Occipital lobe (tissue), 2 donors: ENCODE measurements around the genes RERE, CA6 and SLC2A7.

GRCh38 chr1:8393194-8393761 lies 75.4 kb downstream of the SLC45A1 start:
- RAMPAGE, long total RNA: no peak

DNA sequence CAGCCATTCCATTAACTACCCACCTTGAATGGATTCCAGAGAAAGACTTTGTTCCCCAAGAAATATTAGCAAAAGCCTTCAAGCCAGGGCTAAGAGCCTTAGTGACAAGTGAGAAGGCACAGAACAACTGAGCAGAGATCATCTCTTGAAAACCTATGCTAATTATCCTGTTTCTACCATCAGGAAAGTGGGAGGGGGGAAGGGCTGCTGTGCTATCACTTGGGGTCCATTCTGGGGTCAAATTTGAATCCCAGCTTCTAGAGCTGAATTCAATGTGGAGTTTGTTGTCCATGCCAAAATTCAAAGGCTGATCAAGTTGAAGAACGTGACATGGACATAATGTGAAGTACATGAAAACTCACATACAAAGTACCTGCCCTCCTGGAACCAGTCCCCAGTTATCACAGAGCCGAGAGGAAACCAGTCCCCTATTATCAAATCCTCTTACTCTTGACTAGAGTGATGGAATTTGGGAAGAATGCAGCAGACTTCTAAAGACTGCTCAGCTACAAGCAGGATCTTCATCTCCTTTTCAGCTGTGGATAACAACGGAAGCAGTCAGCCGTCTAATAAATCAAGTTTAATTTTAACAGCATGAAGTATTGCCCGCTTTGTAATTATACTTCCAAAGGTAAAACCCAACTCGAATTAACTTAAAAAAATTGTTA lies 78.2 kb downstream of the SLC45A1 start:
- RAMPAGE, long total RNA: no peak

GRCh38 chr1:8396664-8397541 lies 79.0 kb downstream of the SLC45A1 start:
- RAMPAGE, long total RNA: no peak

GRCh38 chr1:8411964-8412540 lies 94.1 kb downstream of the SLC45A1 start:
- RAMPAGE, long total RNA: no peak

GRCh38 chr1:8597994-8598722 lies 219.3 kb downstream of the RERE start:
- RAMPAGE, long total RNA: no peak

GRCh38 chr1:8629025-8630082 lies 188.1 kb downstream of the RERE start:
- RAMPAGE, long total RNA: no peak

- RAMPAGE, long total RNA: no peak
Observed at GRCh38 chr1:8652429-8653118, 164.9 kb downstream of the RERE start.

- RAMPAGE, long total RNA: no peak
Observed at GRCh38 chr1:8817560-8817824, at the start of gene RERE. Gene RERE, minus strand, starts transcription at chr1:8817640.

GRCh38 chr1:8829353-8829848 lies 12.0 kb upstream of the RERE start:
- RAMPAGE, long total RNA: no peak

DNA sequence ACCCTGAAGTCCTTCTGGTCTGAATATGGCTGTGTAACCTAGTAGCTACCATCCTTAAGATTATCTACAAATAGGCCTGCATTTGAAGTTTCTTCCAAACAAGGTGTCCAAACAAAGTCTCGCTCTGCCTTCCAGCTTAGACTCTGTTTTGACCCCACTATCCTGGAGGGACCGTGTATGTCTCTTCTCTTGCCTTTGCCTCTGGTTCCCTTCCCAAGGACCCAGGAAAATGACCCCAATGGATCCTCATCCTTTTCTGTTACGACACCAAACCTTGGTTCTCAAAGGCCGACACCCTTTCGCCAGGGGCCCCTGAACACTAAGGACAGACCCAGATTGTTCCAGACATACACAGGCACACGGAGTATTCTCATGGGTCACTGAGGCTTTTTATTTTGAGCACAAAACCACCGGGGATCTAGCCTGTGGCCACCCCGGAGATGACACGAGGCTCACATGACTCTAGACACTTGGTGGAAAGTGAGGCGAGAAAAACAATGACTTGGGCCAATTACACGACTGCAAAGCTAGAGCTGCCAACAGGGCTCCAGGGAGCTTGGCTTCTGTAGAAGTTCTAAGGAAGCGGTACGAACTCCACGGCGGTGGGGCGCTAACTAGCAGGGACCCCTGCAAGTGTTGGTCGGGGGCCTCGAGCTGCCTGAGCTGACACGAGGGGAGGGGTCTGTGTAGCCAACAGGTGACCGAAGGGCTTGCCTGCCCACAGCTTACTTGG lies 17.7 kb downstream of the ENO1 start:
- RAMPAGE, long total RNA: no peak

DNA sequence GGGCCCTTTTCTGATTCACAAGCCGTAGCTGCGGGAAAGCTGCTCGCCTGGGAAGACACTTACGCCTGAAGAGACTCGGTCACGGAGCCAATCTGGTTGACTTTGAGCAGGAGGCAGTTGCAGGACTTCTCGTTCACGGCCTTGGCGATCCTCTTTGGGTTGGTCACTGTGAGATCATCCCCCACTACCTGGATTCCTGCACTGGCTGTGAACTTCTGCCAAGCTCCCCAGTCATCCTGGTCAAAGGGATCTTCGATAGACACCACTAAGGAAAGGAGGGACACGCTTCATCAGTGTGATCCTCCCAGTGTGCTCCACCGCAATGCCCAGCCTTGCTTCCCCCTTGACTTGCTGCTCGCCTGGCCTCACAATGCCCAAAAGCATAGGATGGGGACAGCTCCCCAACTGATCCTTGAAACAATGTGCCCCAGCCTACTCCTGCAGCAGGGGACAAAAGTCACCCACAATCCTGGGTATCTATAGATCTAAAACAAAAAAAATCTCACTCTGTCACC lies 14.6 kb downstream of the ENO1 start:
- RAMPAGE, long total RNA: no peak

DNA sequence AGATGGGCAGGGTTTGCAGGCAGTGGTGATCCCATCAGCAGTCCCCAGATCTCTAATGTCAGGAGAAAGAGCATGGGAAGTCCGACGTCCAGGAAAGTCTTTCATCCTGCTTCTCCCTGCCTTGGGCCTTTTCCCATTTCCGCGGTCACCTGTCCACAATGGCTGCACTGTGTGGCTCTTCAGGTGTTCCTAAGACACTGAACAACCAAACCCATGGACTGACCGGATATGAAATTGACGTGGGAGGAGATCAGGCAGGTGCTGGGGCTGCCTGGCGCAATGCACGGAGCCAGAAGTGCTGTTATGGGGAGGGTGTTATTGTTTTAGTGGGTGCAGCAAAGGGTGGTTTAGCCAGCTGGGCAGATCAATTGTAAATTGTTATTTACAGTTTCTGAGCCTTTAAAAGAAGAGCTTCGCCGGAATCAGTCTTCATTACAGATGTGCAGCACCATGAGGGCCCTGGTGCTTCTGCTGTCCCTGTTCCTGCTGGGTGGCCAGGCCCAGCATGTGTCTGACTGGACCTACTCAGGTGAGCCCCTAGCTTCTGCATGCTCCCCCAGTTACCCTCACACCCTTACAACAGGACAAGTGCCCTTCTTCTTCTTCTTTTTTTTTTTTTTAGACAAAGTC lies at the start of gene CA6:
Gene CA6, plus strand, starts transcription at position 432 of the 630 bp plus-strand sequence.
- RAMPAGE, long total RNA: no peak

- RAMPAGE, long total RNA: no peak
Observed at GRCh38 chr1:8986728-8987223, 39.4 kb downstream of the SLC2A7 start.

- RAMPAGE, long total RNA: no peak
Observed at GRCh38 chr1:9010874-9011427, 15.3 kb downstream of the SLC2A7 start.

GRCh38 chr1:9026147-9026666 lies at the start of gene SLC2A7:
Gene SLC2A7, minus strand, starts transcription at chr1:9026423.
- RAMPAGE, long total RNA: no peak

GRCh38 chr1:9066787-9067614 lies 2.4 kb downstream of the SLC2A5 start:
- RAMPAGE, long total RNA: no peak

DNA sequence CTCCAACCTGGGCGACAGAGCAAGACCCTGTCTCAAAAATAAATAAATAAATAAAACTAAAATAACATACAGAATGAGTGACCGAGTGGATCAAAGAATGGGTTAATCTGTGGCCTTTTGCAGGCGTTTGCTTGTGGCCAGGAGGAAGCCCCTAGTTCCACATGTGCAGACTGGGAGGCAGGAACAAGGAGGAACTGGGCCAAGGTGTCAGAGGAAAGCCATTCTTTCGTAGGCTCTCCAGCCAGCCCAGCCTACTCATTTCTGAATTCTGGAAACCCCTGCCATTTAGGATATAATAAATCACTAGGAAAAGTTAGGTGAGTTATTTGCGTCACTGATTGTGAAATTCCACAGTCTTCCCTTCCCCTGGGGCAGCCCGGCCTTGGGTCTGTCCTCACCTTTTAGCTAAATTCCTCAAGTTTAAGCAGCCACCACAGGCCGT lies 18.4 kb downstream of the GPR157 start:
- RAMPAGE, long total RNA: no peak

DNA sequence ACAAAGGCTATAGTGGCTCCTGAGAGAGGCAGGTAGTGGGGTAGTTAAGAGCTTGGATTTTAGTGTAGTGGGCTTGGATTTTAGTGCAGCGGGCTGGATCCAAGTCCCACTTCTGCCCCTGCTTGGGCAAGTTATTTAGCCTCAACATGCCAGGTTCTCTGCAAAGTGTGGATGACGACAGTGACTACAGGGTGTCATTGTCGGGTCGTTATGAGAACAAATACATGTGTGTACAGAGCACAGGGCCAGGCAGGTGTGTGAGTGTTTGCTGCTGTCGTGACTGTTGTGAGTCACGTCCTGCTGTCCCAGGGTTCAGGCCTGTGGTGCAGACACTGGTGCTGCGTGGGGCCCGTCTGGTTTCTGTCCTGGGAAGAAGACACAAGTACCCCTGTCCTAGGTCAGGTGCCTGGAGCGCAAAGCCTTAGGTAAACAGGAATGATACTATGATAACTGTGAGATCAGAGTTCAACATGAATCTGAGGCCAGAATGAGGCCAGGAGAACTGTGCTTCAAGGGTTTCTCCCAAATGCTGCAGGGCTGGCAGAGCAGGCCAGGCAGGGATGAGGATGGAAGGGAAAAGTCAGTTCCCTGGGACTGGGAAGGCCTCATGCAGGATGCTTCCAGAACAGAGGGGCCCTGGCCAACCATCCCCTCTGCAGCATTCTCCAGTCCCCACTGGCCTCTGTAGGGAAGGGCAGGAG lies 15.9 kb downstream of the GPR157 start:
- RAMPAGE, long total RNA: no peak

DNA sequence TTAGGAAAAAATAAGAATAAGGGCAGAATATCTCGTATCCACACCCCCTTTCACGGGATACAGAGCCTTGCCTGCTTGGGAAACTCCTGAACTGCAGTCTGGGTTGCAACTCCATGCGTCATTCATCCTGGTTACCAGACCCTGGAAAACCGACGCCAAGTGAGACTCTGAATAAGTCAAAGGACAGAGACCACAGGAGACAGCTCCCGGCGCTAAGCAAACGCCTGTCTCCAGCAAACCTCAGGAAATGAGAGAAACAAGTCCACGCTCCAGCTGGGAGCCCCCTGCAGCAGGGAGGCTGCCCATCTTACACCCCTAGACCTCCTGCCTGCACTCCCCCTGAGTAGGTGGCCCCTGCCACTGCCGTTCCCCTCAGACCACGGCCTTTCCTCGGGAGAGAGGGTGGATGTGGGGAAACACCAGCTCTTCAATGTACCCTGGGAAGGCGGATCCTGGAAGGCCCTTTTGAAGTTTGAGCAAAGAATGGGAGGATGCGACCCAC lies 37.5 kb upstream of the GPR157 start:
- RAMPAGE, long total RNA: no peak

- RAMPAGE, long total RNA: no peak
Observed at GRCh38 chr1:9182702-9183280, 51.8 kb upstream of the H6PD start.